ENCODE data around the genes SEPTIN5 and TXNRD2.

DNA sequence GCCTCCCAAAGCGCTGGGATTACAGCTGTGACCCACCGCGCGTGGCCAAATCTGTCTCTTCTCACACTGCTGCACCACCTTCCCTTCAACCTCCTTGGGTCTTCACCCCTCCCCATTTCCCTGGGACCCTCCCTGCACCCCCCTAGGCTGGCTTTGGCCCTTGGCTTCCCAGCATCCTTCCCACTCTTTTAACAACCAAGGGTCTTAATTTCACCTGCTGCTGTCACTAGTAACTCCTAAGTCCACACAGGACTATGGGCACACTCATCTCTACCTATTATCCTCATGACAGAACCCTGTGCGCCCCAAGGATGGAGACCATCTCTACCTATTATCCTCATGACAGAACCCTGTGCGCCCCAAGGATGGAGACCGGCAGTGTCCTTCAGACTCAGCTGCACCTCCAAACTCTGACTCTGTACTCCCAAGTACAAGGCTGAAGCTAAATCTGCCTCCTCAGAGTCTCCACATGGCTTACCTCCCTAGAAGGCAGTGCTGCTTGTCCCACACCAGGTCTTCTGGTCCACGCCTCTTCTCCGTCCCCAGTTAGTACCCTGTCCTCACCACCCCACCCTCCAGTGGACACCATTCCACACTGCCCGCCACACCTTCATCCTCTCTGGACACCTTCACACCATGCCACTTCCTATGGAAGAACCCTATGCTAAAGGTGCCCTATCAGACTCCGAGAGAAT, 41.1 kb downstream of the MICAL3 start:
- PRO-cap: no peak
- RAMPAGE, long total RNA, 3 experiments: no peak in any of the 3 experiments

- PRO-cap: no peak
- RAMPAGE, long total RNA, 3 experiments: no peak in any of the 3 experiments
Observed at GRCh38 chr22:18035692-18036322, 11.4 kb upstream of the MICAL3 start.

GRCh38 chr22:18061031-18061935, 16.5 kb upstream of the PEX26 start:
- PRO-cap: no peak
- RAMPAGE, long total RNA, 3 experiments: no peak in any of the 3 experiments

DNA sequence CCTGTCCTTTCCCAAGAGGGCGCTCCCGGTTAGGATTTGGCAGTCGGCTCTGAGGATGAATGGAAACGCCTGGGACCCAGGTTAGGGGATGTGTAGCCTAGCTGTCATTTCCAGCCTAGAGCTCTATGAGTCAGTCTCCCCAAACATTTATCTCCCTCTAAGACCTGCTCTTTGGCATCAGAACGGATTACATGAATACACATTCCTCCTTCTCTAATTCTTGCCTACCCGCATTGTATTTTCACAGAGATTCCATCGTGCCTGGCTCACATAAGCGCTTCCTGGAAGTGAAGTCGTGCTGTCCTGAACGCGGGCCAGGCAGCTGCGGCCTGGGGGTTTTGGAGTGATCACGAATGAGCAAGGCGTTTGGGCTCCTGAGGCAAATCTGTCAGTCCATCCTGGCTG, 7.3 kb downstream of the USP18 start:
- PRO-cap: no peak
- RAMPAGE, long total RNA, 3 experiments: start-site peak on the plus strand in 1 of 3 experiments, centred at position 290 of the sequence, 18 reads per replicate

- PRO-cap: no peak
- RAMPAGE, long total RNA, 3 experiments: no peak in any of the 3 experiments
Observed at GRCh38 chr22:18535561-18536032, 8.0 kb downstream of the TMEM191B start.

- PRO-cap: no peak
- RAMPAGE, long total RNA, 3 experiments: no peak in any of the 3 experiments
Observed at GRCh38 chr22:18905449-18905850, 670 bp upstream of the DGCR6 start.

DNA sequence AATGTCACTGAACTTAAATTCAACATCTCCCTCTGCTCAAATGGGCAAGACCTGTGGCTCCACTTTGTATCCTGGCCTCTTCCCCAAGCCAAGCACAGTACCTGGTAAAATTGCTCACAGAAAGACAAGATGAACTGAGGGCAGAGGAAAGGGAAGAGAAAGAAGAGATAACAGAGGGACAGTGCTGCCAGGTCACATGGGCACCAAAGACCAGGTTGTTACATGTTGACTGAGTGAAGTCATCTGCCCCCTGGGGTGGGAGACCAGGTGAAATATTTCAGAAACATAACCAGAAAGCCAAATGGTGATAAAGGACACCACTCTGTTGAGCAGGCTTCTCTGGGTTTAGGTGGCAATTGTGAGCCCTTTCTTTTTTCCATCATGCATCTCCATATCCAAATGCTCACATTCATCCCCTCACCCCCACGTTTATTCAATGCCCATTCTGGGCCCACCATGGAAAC, 51.8 kb downstream of the DGCR2 start:
- PRO-cap: no peak
- RAMPAGE, long total RNA, 3 experiments: no peak in any of the 3 experiments

DNA sequence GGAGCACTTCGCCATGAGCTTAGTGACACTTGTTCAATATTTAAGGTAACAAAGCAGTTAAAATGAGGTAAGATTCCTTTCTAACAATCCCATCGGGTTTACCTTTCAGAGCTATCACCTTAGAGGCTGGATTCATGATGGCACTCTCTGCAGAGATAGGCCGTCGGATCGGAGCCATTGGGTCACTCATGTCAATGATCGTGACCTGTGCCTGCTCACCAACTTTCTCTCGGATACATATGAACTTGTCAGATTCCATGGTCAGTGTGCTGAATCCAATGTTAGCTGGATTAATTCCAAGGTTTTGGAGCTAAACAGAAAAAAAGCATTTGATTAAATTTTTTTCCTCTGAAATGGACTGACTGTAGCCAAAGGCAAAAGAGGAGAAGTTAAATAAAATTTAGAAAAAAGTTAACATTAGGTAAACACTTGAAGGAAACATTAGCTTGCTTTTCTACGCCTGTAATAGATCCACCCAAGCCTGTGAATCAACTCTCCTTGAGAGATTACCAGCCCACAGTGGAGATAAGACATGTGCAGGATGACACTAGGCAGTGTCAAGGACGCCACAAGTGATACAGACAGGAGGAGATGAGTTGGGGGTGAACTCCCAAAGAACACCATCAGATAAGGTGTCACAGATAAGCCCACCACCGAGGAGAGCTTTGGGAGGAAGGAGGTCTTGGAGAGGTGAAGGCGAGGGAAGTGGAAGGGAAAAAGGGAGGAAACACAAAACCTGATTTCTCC, 15.8 kb downstream of the CLTCL1 start:
- PRO-cap: no peak
- RAMPAGE, long total RNA, 3 experiments: no peak in any of the 3 experiments

- PRO-cap: no peak
- RAMPAGE, long total RNA, 3 experiments: no peak in any of the 3 experiments
Observed at GRCh38 chr22:19292980-19293187, 1.4 kb upstream of the CLTCL1 start.

DNA sequence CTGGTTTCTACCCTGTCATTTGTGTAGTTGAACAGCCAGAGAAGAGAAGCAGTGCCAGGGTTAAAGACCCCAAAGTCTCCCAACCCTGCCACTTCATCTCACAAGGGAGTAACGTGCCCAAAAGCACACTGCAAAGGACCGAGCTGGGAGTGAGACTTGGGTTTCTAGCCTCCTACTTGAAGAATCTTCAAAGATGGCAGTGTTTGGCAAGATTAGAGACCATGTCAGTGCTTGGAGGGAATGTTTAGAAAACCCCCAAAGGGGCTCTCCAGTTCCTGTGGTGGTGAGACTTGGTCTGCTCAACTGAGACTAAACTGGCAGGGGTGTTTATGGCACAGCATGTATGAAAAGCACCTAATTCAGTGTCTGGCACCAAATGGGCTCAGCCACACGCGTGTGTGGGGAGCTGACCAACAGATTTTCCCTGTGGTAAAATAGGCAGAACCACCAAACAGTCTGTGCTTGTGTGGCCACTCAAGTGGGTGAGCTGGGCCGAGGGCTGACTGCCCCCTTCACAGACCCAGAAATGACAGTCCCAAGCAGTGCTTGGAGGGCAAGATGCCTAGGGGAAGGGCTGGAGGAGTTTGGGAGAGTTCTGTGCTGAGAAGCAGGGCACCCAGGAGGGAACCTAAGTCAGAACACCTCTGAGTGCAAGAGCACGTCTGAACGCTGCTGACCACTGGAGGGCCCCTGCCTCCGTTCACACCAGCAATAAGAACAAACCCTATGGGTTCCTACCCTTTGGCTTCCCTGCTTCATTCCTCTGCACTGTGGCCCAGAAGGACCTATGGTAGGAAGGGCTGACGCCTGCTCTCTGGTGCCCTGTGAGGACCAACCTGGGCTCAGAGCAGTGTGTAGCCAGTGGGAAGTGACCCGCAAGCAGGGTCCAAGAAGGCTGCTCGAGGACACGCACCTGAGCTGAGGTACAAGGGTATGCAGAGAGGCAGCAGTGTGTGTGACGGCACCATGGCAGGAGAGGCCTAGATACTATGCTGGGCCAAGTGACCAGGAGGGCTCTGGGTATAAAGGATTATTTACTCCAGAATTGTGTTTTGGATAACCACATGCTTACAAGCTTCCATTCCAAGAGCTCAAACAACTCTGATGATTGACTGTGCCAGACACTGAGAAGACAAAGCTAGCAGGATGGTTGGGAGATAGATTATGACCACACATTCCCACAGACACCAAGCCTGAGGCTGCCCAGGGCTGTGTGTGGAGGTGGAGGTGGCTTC, 68.6 kb upstream of the CLTCL1 start:
- PRO-cap: no peak
- RAMPAGE, long total RNA, 3 experiments: no peak in any of the 3 experiments

GRCh38 chr22:19375375-19375973, 56.1 kb downstream of the HIRA start:
- PRO-cap: no peak
- RAMPAGE, long total RNA, 3 experiments: no peak in any of the 3 experiments

- PRO-cap: no peak
- RAMPAGE, long total RNA, 3 experiments: start-site peak on the minus strand in 1 of 3 experiments, at chr22:19404188-19404410 at its widest, 10 reads per replicate
Observed at GRCh38 chr22:19403787-19404506, 27.6 kb downstream of the HIRA start.

GRCh38 chr22:19430371-19430974, 1.1 kb downstream of the HIRA start:
- PRO-cap: no peak
- RAMPAGE, long total RNA, 3 experiments: no peak in any of the 3 experiments

GRCh38 chr22:19619317-19619851, 94.9 kb upstream of the SEPTIN5 start:
- PRO-cap: no peak
- RAMPAGE, long total RNA, 3 experiments: no peak in any of the 3 experiments

DNA sequence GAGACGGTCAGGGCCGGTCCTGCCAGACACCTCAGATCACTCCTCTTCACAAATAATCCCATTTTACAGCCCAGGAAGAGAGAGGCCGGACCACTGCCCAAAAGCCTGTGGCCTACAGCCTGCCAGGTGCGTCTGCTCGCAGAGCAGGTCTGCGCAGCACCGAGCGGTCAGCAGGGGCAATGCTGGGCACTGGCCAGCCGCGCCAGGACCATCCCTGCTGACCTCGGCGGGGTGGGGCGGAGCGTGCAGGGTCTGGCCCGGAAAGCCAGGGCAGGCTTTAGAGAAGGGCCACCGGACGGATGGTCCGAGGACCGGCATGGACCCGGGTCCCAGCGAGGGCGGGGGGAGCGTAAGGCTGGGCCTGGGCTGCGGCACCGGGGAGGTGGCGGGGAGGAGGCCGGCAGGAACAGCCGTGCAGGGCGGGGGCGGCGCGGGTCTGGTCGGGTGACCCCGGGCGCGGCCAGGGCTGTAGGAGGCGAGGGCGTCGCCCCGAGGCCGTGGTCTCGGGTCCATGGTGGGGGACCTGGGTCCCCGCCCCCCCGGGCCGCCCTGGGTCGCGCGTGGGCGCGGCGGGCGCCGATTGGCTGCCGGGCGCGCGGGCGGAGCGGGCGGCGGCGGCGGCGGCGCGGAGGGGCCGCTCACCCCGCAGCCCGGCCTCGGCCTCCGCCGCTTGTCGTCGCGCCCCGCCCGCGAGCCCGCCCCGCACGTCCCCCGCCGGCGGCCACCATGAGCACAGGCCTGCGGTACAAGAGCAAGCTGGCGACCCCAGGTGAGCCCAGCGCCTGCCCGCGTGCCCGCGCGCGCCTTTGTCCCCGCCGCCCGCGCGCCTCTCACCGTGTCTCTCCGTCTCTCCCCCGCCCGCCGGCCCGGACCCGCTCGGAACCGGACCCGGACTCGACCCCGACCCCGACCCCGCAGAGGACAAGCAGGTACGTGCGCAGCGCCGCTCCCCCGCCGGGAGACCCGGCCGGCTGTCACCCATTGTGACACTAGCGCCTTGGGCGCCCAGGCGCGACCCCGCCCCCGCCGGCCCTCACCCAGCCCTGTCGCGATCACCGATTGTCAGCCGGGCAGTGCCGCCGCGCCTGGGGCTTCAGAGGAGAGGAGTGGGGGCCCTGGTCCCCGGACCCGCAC, at the start of gene SEPTIN5:
TSS of gene SEPTIN5 (plus strand) at position 641 of the 1,134 bp plus-strand sequence.
- PRO-cap: no peak
- RAMPAGE, long total RNA, 3 experiments: start-site peak on the plus strand in 2 of 3 experiments, centred at positions 690 to 709 of the sequence, 6 to 10 reads per replicate

- PRO-cap: bidirectional peak, plus-strand start at chr22:19941871, minus-strand start at chr22:19941818
- RAMPAGE, long total RNA, 3 experiments: start-site peak on the plus strand in 2 of 3 experiments, at chr22:19941799-19941877 at its widest, 97 to 289 reads per replicate
Observed at GRCh38 chr22:19941609-19942151, at the start of gene TXNRD2. TSS of gene TXNRD2 (minus strand) at chr22:19941818.

DNA sequence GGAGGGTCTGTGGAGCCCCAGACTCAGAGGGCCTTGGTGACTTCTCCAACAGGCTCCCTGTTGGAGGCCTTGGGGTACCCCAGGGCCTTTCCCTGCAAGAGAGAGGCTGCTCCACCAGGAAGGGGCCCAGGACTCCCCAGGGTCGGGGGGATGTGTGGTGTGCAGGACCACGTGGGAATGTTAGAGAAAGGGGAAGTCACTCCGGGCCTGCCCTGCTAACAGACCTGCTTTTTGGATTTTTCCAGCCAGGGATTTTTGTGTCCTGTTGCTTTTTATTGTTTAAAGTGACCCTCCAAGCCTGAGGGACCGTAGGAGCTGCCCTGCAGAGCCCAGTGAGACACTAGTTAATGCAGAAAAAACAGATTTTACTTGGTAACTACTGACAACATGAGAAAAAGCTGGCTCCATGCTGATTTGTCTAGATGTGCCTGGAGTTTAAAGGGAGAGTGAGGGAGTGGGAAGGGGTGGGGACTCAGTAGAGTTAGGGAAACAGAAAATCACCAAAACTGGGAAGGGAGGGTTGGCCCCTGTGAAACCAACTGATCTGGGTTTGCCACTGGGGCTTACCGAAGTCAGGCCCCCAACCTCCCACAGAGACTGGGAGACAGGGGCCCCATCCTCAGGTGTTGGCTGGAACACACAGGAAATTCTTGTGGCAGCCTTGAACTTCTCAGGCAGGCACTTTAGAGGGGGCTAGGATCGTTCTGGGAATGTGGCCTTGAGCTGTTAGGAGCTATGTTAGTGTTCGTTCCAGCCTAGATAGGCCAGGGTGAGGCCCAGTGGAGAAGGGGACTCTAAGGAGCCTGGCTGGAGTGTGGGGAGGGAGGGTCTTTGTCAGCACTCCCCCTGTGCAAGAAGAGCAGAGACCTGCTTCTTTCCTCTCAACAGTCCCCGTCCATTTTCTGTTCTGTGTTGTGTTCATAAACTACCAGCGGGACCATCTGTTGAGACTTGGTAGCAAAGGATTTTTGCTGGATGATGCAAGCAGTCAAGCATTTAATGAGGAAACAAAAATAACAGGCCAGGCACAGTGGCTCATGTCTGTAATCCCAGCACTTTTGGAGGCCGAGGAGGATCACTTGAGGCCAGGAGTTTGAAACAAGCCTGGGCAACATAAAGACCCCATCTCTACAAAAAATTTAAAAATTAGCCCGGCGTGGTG, 1.1 kb upstream of the TXNRD2 start:
- PRO-cap: bidirectional peak, plus-strand start at position 532 of the sequence, minus-strand start at position 448 of the sequence; bidirectional peak, plus-strand start at position 1,046 of the sequence, minus-strand start at position 953 of the sequence
- RAMPAGE, long total RNA, 3 experiments: no peak in any of the 3 experiments

- PRO-cap: no peak
- RAMPAGE, long total RNA, 3 experiments: no peak in any of the 3 experiments
Observed at GRCh38 chr22:19969065-19970258, 27.8 kb upstream of the TXNRD2 start.

- PRO-cap: no peak
- RAMPAGE, long total RNA, 3 experiments: no peak in any of the 3 experiments
Observed at GRCh38 chr22:20023948-20024907, 3.3 kb downstream of the TANGO2 start.

DNA sequence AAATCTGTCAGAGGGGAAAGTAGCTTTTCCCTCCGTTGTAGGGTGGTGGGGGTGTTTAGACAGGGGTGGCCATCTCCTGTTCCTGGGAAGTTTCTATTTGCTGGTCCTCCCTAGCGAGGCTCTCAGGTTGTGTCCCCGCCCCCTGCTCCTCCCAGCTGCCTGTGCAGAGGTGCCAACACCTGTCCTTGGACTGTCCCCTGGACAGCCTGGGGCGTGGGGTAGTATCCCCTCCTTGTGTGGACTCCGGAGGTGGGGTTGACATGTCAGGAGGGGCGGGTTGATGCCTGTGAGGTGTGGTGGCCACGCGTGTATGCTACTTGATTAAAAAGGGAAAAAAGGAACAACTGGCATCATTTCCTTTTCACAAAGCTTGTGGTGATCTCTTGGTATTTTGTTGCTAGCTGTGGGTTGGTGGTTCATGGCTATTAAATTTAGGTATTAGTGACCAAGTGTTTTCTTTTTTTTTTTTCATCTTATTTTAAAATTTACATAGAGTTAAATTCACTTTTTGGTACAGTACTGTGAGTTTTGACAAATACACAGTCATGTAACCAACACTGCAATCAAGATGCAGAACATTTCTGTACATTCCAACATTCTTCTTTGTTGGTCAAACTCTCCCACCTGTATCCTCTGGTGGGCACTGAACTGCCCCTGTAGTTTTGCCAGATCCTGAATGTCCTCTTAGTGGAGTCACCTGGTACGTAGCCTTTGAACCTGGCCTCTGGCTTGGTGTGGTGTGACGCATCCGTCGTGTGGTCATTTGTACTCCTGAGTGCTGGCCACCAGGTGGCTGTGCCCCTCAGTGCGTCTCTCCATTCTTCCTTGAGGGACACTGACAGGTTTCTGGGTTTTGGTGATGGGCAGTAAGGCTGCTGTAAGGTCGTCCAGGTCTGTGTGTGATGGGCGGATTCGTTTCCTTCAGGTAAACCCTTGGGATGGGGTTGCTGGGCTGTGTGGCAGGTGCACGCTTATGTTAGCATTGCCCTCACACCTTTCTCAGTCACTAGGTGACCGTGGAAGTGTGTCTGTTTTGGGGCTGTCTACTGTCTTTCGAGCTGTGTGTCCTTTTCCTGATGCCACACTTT, 13.9 kb upstream of the RANBP1 start:
- PRO-cap: no peak
- RAMPAGE, long total RNA, 3 experiments: no peak in any of the 3 experiments

Data from tibial nerve (tissue), 3 donors.